ENCODE measurements around the genes POTED, RBM11 and BTG3.

- RRBS, result no CpG with 5 or more reads among the region's 107 CpGs
Measured at GRCh38 chr21:8212793-8213413, 2308.5 kb upstream of the TPTE start.

- RRBS, result no CpG with 5 or more reads among the region's 44 CpGs
Measured at GRCh38 chr21:9839055-9839847, 682.1 kb upstream of the TPTE start.

DNA sequence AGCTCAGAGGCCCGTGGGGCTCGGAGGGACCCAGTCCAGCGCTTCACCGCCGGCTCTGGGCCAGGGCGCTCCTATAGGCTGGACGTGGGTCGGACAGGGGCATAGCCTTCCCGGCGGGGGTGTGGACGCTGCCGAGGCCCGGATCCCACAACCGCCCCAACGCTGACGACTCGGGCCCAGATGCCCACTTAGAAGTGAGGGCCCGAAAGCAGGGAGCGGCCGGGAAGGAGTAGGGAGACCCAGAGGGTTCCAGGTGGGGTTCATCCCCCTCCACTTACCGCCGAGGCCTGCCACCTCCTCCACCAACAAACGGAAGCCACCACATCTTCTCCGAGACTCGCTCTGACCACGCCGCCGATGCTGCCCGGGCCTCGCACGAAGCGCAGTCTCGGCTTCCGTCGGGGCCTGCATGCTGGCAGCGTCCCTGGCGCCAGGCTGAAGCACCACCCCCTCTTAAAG, 179.0 kb upstream of the TPTE start:
- RRBS, result no CpG with 5 or more reads among the region's 37 CpGs

- RRBS, result no CpG with 5 or more reads among the region's 37 CpGs
Measured at GRCh38 chr21:13609662-13610020, at the start of gene POTED. POTED (plus strand) TSS chr21:13609777.

DNA sequence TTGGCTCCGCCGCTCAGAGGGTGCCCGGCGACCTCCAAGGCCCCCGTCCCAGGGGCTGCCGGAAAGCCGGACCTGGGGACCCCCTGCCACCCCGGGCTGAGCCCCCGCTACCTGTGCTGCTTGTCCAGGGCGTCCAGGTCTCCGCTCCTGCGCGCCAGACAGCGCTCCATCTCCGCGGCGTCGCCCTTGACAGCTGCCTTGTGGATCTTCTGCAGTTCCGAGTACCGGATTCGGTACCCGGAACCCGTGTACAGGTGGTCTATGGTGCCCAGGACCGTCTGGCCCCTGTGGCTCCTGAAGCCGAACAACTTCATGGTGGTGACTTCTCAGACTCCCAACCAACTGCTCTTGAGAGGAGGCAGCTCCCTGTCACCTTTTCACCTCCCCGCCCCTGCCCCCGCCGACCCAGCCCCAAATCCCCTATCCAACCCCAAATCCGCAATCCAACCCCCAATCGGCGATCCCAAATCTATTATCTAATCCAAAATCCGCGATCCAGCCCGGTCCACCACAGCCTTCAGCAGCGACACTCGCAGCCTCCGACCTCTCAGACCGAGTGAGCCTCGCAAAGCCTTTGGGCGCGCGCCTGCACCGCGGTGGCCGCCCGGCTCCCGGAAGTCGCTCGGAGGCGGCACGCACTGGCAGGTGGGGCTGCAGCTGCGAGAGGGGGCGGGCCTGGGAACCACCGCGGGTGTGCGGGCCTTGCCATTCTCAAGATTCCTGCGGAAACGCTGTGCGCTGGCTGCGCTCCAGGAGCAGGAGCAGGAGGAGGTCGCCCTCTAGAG, 231.0 kb downstream of the LIPI start:
- RRBS, result no CpG with 5 or more reads among the region's 61 CpGs

DNA sequence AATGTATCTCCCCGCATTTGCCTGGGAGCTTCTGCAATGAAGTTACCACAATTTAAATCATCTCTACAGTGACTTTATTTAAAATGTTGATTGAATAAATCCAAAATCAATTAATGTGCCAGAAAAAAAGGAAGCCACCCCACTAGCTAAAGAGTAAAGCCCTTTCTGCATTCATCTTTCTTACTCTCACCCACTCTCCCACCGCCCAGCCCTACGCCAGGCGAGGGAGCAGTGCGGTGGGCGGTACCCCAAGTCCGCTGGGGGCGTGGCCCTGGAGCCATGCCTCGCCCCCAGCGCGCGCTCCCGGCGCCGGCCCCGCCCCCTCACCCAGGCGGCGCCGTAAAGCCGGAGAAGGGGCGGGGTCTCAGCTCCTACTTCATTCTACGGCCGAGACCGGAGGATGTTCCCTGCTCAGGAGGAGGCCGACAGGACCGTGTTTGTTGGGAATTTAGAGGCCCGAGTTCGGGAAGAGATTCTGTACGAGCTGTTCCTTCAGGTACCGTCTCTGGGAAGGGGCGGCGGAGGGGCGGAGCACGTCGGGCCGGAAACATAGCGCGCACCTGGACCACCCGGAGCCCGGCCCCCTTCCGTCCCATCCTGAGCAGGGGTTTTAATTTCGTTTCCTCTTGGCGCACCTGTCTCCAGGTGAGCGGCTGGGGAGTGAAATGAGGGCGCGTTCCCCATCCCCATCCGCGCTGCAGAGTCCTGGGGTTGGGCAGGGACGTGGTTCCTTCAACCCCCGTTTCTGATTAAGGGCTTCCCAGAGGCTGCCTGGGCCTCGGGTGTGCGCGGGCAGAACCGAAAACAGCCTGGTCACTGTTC, at the start of gene RBM11:
RBM11 (plus strand) TSS at position 371 of the 822 bp plus-strand sequence.
- RRBS, result no CpG with 5 or more reads among the region's 54 CpGs

DNA sequence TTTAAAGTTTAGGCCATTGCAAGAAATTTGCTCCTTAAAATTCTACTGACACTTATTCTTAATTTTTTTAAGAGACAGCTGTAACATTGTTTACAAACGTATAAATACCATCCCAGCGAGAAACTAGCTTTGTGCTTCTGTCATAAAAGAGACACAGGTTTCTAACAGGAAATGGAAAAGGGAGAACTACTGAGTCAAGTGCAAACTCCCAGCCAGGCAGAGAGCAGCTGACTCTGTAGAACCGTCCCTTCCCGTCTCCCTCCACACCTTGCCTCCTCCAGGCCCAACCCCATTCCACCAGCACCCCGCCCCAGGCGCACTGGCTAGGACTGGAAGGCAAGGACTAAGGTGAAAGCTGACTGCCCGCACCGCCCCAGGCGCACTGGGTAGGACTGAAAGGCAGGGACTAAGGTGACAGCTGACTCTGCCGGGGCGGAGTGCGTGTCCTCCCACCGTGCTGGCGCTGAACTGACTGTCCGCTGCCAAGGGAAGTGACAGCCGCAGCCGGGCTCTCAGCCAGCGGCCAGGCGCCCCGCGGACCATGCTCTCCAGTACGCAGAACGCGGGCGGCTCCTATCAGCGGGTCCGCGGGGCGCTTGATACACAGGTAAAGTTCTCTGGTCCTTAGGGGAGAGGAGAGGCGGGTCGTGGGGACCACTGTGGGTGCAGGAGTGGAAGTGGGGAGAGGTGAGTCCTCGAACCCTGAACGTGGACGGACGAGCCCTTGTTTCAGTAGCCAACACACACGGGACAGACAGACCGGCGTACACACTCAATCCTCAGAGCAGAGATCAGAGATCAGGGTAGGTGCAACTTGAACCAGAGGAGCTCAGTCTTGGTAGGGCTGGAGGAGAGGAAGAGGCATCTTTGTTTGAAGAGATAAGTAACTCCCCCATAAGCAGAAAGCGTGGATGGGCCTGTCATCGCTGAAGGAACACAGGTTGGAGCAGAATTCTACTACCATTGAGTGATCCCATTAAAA, 57.9 kb downstream of the RBM11 start:
- RRBS, result 20% methylated on average over 8 of the region's 40 CpGs

- RRBS, result no CpG with 5 or more reads among the region's 4 CpGs
Measured at GRCh38 chr21:14550079-14550675, 4.1 kb upstream of the SAMSN1 start.

DNA sequence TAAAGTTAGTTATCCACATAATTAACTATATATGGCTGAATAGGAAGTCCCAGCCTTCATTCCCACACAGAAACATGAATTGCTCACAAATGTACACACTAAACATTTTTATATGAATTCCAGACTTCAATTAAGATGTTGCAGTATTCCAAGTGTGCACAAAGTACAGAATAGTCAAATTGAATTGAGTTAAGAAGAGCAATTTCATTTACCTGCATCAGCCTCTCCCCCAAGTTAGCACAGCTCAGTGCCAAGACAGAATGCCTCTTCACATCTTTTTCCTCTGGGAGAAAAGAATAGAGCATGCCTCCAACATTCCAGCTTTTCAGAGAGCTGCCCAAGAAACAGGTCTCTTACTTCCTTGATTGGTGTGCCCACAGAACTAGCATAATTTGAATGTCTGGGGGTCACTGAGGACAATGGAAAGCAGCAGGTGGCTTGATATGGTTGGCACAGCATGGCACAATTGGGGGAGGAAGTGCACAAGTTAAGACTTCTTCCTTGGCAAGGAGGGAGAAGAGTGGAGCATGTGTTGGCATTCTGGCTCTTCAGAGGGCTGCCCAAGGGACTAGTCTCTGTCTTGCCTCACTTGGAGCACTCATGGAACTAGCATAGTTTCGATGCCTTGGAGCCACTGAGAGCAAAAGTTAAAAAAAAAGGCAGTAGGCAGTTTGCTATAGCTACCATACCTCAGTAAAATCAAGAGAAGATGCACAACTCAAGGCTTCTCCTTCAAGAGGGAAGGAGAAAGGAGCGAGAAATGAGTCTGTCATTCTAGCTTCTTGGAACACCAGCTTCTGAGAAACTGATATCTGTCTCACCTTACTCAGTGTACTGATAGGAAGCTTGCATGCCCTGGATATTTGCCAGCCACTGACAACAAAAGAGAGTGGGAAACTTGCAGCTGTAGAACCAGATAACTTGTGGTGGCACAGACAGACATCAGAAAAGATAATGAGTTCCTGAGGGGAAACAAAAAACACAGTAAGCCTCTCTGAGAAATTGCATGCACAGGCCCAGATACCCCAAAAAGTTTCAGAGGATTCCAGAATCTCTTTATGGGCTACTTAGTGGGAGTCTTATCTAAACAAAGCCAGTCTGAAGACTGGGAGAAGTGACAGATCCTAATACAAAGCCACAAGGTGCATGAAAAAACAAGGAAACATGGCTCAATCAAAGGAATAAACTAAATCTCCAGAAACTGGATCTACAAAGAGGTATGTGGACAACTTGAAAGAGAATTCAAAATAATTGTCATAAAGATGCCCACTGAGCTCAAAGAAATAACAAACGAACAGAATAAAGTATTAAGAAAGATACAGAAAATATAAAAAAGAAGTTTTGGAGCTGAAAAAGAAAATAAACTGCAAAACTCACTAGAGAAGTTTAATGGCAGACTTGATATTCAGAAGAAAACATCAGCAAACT, 207.5 kb upstream of the SAMSN1 start:
- RRBS, result no CpG with 5 or more reads among the region's 3 CpGs

DNA sequence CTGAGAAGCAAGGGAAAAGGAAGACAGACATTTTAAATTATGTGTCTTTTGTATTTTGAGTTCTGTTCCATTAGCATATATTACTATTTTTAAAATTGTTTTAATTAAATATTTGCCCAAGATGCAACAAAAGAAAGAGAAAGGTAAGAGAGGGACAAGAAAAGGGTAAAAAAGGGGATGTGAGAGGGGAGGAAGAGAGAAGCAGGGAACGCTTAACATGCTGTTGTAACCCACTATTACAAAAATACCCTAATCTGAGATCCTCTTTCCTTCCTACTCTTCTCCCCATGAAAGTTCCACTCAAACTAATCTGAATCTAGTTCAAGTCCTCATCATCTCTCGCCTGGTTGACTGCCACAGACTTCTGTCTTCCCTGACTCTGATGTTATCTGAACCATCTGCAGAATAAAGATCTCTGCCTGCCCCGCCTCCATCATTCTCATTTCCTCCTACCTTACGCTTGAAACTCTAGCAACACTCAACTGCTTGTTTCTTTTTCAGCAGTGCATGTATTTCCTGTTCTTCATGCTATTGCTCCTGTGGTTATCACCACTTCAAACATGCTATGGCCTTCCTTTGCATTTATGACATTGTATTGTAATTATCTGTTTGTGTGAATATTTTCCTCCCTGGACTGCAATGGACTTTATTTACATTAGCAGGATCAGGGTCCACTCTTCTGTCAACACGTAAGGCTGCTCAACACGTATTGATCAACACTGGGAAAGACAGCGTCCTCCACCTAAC, 215.7 kb upstream of the USP25 start:
- RRBS, result no CpG with 5 or more reads among the region's 7 CpGs

DNA sequence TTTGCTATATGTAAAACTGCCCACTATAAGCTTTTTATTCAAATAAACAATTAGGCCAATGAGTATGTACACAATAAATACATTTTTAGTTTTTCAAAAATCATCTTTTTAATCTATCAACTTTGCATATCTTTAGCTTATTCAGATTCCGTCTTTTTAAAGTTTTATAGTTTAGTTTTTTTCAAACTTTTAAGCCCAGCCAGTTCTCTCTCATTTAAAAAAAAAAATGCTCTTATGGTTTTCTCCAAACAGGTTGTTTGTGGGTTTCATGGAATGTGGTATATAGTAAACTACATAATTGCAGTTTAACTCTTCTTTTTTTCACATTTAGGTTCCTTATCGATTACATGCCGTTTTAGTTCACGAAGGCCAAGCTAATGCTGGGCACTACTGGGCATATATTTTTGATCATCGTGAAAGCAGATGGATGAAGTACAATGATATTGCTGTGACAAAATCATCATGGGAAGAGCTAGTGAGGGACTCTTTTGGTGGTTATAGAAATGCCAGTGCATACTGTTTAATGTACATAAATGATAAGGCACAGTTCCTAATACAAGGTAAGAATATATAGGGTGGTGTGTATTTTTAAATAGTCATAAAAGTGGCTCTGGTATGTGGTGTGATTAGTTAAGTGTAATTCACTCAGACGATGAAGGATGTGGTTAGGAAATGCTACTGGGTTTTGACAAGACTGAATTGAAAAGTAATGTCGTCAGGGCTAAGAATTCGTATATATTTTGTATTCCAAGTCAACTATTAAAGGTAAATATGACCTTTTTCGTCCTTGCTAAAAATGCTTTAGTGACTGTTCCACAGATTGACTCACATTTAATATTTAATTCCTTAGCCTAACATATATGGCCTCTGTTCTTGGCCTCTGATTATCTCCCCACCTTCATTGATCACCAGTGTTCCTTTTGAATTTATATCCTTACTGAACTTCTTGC, 101.6 kb downstream of the USP25 start:
- RRBS, result no CpG with 5 or more reads among the region's 9 CpGs

DNA sequence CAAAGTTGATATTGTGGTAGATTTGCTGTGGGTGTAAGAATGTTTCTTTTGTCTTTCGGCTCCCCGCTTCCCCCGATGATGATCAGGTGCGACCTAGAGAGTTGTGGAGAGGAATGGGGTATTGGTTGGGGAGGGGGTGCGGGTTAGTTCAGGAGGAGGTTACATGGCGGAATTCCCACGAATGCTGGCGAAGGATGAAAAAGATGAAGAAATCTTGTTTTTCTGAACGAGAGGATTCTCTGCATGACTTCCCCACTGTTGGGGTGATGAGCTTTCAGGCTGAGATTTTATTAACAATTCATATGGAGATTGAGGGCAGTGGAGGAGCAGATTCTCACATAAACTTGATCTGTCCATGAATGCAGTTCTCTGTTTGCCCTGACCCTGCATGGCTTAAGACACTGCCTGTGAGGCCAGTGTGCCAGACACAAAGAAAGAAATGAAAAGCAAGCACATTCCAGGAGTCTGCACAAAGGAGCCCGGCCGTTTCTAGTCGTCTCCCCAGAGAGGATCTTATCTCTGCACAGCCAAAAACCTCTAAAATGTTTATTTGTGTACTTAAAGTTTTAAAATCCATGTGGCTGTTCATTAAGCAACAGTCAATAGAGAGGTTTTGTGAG, 550.4 kb downstream of the USP25 start:
- RRBS, result no CpG with 5 or more reads among the region's 12 CpGs

DNA sequence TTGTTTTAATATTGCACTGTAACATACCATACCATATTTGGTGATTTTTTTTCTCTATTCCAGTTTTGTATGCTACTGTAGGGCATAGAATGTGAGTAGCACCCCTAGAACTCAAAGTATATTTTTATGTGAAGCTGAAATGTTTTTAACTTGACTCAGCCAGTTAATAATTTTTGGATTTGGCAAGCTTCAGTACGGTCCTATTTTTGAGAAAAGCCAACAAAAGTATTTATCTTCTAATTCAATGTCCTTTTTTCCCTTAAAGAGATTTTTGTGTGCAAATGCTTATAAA, 593.8 kb downstream of the USP25 start:
- RRBS, result no CpG with 5 or more reads among the region's 1 CpG

DNA sequence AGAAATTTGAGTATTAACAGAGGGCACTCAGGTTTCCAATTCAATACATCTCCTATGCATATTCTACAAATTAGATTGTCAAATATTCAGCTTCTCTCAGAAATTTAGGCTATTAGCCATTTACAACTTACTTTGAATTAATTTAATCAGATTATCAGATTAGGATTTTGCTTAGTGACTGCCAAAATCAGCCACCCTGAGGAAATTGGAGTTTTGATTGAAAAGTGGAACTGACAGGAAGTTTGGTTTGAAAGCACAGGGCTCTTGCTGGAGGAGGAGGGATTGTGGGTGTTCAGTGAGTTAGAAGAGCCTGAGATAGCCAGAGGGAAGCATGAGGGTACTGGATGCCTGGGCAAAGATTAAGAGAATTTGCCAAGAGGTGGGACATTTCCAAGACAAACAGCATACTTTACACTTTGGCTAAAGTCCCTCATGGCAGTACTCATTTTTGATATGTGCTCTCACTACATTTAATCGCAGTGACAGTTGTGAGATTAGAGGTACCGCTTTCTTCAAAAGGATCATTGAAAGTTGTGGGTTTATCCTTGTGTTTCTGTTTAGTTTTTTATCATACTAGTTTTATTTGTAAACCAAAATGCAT, 678.1 kb downstream of the USP25 start:
- RRBS, result no CpG with 5 or more reads among the region's 2 CpGs

DNA sequence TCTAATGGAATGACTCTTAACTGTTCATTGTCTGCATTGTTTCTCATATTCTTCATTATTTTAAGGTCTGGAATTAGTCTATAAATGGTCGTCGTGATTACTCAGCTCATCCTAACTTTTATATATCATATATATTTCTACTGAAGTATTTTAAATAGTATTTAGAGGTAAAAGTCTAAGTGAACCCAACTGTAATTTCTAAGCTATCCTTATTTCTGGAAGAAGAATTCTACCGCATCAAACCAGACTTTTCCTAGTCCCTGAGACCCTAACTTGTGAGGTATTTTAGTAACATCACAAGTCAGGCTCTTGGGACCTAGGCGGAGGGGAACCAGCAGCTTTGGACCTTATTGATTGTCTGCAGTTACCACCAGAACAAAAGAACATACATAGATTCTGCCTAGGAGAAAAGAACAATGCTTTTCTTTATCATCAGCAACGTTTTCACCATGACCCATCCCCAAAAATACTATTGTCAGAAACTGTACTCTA, 860.3 kb downstream of the USP25 start:
- RRBS, result no CpG with 5 or more reads among the region's 5 CpGs

GRCh38 chr21:16710073-16710424, 802.8 kb upstream of the CXADR start:
- RRBS, result no CpG with 5 or more reads among the region's 2 CpGs

DNA sequence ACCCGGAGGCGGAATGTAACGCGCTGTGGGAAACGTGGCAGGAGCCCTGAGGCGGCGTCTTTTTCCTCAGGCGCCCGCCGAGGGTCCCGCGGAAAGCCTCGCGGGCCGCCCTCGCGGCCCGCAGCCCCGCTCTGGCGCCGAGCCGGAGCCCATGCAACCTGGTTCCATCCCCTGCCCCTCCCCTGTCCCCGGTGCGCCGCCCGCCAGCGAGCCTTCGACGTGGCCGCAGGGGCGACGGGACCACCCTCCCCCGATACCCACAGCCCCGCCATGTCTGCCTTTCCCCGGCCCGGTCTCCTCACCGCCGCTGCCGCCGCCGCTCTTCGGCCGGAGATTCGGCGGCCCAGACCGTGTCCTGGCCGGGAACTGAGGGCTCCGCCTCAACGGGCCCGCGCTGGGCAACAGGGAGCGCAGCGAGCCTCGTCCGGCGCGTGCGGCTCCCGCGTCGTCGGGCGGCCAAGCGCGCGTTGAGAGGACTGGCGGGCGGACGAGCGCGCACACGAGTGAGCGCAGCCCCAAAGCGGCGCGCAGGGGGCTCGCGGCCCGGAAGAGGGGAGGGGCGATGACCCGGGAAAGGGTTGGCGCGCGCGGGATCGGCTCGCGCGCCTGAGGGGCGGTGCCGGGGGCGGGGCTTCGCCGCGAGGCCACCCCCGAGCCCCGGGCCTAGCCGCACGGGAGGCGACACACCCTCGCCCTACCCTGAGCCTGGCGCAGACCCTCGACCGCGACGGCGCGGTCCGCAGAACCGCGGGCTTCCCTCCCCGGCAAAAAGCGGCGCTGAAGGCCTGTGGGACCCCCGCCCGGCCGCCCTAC, at the start of gene BTG3:
BTG3 (minus strand) TSS at position 505 of the 813 bp plus-strand sequence.
- RRBS, result 2% methylated on average over 34 of the region's 117 CpGs

DNA sequence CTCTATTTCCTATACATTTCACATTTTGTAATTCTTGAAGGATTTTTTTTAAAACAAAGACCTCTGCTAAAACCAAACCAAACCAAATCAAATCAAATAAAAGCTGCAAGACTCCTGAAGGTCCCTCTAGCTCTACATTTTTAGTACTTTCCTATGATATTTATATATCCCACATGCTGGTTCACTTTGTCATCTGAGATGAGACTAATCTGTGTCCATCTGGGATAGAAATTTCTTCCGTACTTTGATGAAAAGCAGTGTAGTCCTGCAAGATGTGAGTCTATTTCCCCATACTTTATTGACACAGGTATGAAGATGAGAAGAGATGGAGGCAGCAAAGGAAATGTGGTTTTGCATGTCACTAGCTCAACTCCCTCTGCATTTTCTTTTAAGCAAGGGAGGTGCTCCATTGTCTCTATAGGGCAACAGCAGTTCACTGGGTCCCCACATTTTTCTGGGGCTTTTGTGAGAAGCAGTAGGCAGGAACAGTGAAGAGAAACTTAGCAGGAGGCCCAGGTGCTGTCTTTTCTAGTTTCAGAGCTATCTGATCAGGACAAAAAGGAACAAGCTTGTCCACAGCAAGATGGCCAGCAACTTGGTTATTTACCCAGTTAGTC, 37.2 kb downstream of the C21orf91 start:
- RRBS, result no CpG with 5 or more reads among the region's 1 CpG

DNA sequence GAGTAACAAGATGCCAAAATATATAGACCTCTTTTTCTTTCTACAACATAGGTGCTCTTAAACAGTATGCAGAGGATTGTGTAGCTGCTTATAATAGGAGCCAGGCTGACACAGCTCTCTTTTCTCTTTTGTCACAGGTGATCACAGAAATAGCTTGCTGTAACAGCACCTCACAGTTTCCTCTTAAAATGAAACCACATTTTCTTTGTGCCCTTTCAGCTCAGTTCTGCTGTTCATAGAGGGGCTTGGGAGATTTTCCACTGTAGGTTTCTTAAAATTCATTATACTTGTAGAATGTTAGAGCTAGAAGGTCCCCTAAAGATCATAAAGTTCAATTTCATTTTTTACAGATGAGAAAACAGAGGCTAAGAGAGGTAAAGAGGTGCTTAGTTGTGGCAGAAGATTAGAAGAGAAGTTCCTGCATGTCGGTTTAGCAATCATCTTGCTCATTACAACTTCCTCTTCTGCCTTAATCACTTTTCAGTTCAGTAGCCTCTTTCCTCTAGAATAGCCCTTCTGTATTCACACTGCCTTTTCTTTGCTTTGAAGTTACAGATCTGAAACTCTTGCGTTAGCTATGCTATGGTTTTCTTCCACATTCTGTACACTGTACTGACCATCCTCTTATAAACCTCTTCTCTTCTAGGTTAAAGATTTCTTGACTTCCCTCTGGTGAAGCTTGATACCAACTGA, 35.2 kb downstream of the C21orf91 start:
- RRBS, result no CpG with 5 or more reads among the region's 2 CpGs

All from GM12891 (cell line).